Ovary (tissue), 7 donors: ENCODE measurements around a stretch of chr2.

- PRO-cap, 7 experiments = no peak in any of the 7 experiments
- RAMPAGE, long total RNA, 2 experiments = no peak in any of the 2 experiments
Measured at GRCh38 chr2:215878483-215878915, 134.9 kb downstream of the MREG start.

GRCh38 chr2:215952905-215953680 lies 60.3 kb downstream of the MREG start:
- PRO-cap, 7 experiments = no peak in any of the 7 experiments
- RAMPAGE, long total RNA, 2 experiments = no peak in any of the 2 experiments

DNA sequence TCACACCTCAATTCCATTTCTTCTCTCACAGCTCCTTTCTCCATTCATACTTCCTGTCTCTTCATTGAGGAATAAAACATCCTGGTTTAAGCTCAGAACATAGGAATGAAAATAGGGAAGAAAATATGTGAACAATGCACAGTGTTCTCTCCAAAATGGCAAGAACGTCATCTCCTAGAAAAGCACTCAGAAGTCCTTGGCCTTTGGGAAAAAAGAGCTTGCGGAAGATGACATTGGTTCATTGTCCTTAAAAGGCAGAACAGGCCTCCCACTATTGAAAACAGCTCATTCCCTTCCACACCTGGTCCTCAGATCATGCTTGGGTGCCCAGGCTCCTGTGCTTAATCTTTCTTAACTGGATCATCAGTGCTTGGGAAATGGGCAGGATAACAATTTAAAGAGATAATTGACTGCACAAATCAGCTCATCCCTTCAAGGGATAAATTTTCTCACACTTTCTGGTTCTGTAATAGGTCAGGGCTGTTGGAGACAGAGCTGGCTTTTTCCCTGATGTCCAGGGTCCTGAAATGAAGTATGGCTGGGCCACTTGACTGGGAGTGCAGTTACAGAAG lies 69.2 kb downstream of the MARCHF4 start:
- PRO-cap, 7 experiments = no peak in any of the 7 experiments
- RAMPAGE, long total RNA, 2 experiments = no peak in any of the 2 experiments

GRCh38 chr2:216371019-216371785 lies 1.1 kb downstream of the MARCHF4 start:
- PRO-cap, 7 experiments = peak in 1 of 7 experiments; most common minus-strand start chr2:216371504 (in 1)
- RAMPAGE, long total RNA, 2 experiments = no peak in any of the 2 experiments

GRCh38 chr2:216447316-216447838 lies 35.1 kb downstream of the SMARCAL1 start:
- PRO-cap, 7 experiments = no peak in any of the 7 experiments
- RAMPAGE, long total RNA, 2 experiments = no peak in any of the 2 experiments

GRCh38 chr2:216499671-216500628 lies 1.3 kb downstream of the RPL37A start:
- PRO-cap, 7 experiments = no peak in any of the 7 experiments
- RAMPAGE, long total RNA, 2 experiments = no peak in any of the 2 experiments

- PRO-cap, 7 experiments = peak in 7 of 7 experiments; most common plus-strand start chr2:216535851 (in 5); most common minus-strand start chr2:216535589 (in 3)
- RAMPAGE, long total RNA, 2 experiments = no peak in any of the 2 experiments
Measured at GRCh38 chr2:216535290-216536111, 36.9 kb downstream of the RPL37A start.

DNA sequence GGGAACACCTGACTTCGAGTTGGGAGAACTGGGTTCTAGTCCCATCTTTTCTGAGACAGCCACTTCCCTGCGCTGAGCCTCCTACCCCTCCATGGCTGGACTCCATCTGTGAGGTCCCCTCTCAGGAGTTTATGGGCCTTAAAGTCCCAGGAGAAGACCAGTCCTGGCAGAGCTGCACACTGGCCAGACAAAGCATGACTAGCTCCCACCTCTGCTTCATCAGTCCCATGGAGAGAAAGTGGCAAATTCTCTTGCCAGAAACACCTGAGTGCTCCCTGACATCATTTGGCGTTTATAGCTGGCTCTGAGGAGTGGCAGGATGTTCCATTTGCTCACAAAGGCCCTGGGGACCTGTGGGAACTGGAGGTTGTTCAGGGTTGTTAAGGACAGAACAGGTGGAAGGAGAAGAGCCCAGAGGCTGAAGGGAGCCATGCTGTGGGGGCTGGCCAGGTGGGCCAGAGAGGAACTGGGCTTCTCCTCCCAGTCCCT lies 56.0 kb downstream of the RPL37A start:
- PRO-cap, 7 experiments = no peak in any of the 7 experiments
- RAMPAGE, long total RNA, 2 experiments = no peak in any of the 2 experiments

DNA sequence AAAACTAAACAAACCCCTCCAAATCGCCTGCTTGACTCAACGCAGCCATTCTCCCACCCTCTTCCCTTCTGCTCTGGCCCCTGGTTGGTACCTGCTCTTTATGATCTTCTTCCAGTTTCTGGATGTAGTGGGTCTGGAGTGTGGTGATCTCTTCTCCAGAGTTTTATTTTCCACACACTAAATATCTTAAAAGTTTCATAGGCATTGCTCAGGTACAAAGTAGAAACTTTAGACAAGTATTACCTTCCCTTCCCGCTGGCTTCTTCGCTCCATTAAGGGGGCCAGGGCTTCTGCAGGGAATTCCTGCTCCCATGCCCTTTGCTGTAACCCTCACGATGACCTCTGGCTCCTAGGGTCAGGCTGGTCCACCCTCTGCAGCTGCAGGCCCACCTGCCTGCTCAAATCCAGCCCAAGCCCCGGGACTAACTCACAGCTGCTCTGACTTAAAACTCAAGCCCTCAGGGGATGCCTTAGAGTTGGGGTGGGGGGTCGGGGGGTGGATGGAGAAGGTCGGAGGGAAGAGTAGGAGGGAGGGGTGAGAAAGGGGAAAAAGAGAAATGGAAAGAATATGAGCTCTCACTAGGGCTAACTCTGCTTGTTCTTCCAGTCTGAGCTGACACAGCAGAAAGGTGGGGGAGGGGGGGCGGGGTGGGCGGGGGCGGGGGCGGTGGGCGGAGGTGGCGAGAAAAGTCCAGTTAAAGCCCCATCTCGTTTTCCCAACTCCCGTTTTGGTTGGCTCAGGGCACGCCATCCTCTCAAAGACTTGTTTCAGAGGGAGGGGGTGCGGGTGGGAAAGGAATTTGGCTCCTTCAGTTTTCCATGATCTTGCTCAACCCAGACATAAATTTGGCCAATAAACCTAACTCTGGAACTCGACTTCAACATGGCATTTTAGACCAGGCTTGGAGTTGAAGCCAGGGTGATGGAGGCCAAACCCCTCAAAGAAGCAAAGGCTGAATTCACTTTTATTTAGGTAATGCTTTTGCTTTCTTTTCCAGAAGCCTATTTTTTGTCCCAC lies 4.8 kb downstream of the IGFBP5 start:
- PRO-cap, 7 experiments = peak in 6 of 7 experiments; most common plus-strand start position 726 of the sequence (in 6); most common minus-strand start position 620 of the sequence (in 2)
- RAMPAGE, long total RNA, 2 experiments = no peak in any of the 2 experiments

DNA sequence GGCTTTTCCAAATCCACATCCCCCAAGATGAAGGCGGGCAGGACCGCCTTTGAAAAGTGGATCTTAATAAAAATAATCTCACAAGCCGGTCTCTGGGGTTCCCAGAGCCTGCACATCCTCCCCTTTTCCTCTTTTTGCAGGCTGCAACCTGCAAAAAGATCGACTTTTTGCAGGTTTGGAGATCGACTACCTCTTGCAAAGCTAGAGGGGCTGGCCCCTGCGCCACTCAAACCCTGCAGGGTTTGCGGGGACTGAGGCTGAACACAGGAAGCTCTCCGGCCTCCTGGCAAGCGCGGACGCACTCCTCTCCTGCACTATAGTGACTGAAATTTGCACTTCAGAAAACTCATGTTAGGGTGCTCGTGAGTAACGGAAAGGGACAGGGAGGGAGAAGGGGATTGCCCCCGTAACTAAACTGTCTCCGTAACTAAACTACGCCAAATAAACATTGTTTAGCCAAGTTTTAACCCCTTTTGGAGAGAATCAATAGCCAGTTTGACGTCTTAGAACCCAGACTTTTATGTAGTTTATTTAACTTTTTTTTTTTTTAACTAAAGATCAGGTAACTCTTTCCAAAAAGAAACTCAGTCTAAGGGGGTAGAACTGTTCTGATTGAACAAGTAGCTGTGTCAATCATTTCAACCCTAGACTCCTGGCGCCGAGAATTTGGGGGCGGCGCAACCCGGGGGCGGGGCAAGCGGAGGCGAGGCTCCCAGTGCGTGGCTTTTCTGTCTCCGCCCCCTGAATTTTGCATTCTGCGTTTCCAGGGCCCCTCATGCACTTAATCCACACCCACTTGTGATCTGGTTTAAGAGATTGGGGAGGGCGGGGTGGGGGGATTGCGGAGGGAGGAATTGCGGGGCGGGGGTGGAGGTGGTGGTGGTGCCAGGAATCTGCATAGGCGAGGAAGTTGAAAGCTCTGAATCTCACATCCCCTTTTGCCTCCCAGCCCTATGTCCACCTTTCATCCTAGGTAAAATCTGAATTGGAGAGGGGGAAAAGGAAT lies 2.4 kb downstream of the IGFBP5 start:
- PRO-cap, 7 experiments = peak in 7 of 7 experiments; most common plus-strand start position 753 of the sequence (in 7); most common minus-strand start position 610 of the sequence (in 2)
- RAMPAGE, long total RNA, 2 experiments = no peak in any of the 2 experiments

DNA sequence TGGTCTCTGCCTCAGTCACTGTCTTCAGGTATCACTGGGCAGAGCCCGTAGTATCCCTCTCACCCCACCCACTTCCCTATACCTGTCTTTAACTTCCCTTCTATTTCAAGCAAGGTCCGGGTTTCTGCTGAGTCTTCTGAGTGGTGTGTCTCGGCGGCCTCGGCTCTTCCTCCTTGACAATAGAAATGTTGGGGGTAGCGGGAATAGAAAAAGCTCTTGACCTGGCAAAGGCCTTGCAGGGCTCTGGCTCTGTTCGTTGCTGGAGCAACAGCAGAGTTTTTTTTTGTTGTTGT lies 16.0 kb upstream of the IGFBP5 start:
- PRO-cap, 7 experiments = peak in 4 of 7 experiments; most common minus-strand start position 181 of the sequence (in 3)
- RAMPAGE, long total RNA, 2 experiments = no peak in any of the 2 experiments

DNA sequence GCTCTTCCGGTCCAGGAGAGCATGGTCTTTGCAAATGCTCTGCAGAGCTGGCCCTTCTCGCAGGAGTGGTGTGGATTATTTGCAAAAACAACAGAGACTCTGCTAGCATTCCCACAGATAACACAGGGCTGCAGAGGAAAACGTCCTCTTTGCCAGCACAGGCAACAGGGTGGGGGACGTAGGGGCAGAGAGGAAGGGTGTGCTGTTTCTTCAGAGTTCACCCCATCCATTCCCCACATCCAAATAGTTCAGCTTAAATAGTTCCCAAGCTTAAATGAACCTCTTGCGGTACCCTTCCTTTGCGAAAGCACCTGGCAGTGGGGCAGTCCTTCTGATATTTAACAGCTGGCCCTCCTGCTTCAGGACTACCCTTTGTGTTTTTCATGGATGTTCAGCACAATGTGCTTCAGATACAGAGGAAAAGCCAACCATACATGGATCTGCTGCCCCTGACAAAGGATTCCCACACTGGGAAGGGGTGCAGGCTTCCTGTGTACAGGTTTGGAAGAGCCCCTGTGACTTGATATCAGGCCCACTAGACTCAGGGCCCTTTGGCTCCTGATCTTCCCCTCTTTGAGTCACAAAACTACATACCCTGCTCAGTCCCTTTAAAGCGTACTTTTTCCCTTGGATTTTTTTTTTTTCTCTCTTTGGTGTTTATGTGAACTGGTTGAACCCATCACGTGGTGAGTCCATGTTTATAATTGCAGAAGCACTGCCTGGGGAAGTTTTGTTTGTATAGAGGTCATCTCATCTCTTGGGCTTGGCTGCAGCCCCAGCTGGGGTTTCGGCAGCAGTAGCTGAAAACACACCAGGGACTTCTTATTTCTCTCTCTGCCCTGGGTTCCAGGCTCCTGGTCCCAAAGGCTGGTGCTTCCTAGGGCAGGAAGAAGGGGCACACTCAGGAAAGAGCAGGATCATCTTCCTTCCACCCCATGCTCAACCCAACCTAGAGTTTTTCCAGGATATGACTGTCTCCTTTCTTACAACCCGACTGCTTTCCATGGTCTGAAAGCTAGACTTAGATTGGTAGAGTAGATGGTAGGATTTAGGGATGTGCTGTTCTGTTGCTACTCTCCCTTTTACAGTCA lies 45.4 kb upstream of the IGFBP5 start:
- PRO-cap, 7 experiments = peak in 7 of 7 experiments; most common plus-strand start position 770 of the sequence (in 3); most common minus-strand start position 582 of the sequence (in 7)
- RAMPAGE, long total RNA, 2 experiments = no peak in any of the 2 experiments

GRCh38 chr2:216880570-216881243 lies 20.8 kb upstream of the TNP1 start:
- PRO-cap, 7 experiments = no peak in any of the 7 experiments
- RAMPAGE, long total RNA, 2 experiments = no peak in any of the 2 experiments

GRCh38 chr2:217223255-217223955 lies 363.5 kb upstream of the TNP1 start:
- PRO-cap, 7 experiments = no peak in any of the 7 experiments
- RAMPAGE, long total RNA, 2 experiments = no peak in any of the 2 experiments

- PRO-cap, 7 experiments = no peak in any of the 7 experiments
- RAMPAGE, long total RNA, 2 experiments = no peak in any of the 2 experiments
Measured at GRCh38 chr2:217822174-217822477, 180.7 kb downstream of the TNS1 start.

GRCh38 chr2:217833916-217834712 lies 168.7 kb downstream of the TNS1 start:
- PRO-cap, 7 experiments = no peak in any of the 7 experiments
- RAMPAGE, long total RNA, 2 experiments = no peak in any of the 2 experiments

- PRO-cap, 7 experiments = no peak in any of the 7 experiments
- RAMPAGE, long total RNA, 2 experiments = no peak in any of the 2 experiments
Measured at GRCh38 chr2:217839586-217840170, 163.1 kb downstream of the TNS1 start.

DNA sequence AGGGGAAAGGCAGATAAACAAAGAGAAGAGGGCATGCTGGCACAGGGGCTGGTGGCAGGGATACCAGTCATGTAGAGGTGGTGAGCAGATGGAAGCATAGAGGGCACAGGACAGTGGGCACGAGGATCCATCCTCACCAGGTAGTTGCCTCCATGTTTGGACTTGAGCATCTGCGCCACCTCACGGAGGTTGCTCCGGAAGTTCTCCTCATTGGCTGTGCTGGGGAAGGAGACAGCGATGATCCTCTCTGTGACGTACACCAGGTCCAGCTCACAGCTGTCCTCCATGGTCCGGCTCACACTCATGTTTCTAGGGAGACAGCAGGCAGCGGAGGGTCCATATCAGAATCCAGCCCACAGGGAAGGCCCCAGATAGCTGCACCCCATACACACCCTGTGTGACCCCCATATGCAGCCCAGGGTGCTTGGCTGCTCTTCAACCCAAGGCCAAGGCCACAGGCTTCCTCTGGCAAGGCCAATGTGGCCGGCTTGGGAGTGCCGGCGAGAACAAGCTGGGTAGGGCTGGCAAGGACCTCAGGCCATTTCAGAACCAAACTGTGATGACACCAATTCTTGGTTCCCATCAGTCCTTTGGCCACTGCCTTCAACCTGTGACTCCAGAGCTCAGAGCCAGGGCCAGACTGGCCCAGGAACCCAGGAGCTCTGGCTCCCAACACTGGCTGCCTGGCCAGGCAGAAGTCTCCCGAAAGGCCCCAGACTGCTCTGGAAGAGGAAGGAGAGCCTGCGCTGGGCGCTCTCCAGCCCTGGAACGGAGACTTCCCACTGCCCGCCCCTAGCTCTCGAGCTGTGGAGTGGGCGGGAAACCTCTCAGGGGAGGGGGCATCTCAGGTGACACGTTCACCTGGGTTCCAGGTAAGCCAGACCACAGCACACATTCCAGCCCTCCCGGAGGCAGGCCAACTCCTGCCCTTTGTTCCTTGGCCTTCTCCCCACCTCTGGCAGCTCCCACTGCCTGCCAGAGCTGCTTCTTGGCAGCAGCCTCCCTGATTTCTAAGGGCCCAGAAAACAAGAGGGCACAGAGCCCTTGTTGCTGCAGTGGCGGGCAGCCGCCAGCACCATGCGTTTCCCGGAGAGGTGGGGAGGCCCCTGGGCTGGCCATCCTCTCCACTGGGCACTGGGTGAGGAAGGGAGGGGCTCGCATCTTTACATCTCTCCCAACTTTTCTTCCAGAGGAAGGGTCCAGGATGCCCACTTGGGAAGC lies 104.7 kb downstream of the TNS1 start:
- PRO-cap, 7 experiments = no peak in any of the 7 experiments
- RAMPAGE, long total RNA, 2 experiments = no peak in any of the 2 experiments

- PRO-cap, 7 experiments = no peak in any of the 7 experiments
- RAMPAGE, long total RNA, 2 experiments = no peak in any of the 2 experiments
Measured at GRCh38 chr2:217909444-217909943, 93.3 kb downstream of the TNS1 start.

DNA sequence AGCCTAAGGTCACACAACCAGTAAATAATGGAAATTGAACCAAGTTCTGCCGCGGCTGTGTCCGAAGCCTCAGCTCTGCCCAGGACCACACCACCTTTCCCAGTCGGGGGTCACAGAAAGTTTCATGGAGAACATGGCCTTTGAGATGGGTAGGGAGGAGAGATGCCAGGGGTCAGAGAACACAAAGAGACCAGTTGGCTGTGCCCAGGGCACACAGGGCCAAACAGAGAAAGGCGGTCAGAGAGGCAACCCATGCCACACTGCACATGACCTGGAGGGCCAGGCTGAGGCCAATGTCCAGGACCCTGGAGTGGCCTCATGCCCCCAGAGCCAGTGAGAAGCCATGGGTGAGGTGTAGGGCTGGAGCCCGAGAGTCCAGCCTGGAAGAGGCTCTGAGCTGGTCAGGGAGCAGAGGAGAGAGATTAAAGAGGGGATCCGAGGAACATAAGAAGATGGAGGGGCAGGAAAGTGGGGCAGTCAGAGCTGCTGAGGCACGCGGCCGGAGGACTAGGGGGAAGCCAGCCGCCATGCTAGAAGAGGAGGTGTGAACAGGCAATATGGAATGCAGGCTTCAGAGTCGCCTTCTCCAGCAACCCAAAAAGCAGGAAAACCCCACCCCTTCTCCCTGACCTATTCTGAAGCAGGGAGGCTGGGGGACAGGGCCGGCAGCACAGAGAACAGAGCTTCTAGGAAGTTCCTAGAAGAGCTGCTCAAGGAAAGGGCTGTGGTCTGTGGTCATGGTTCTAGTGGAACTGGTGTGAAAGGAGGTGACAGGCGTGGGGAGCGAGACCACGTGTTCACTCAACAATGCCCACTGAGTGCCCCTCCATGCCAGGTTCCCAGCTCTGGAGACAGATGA lies 72.3 kb downstream of the TNS1 start:
- PRO-cap, 7 experiments = no peak in any of the 7 experiments
- RAMPAGE, long total RNA, 2 experiments = no peak in any of the 2 experiments